Endothelial cell of umbilical vein (primary cell): Measurements from ENCODE around the gene NR2F2.

DNA sequence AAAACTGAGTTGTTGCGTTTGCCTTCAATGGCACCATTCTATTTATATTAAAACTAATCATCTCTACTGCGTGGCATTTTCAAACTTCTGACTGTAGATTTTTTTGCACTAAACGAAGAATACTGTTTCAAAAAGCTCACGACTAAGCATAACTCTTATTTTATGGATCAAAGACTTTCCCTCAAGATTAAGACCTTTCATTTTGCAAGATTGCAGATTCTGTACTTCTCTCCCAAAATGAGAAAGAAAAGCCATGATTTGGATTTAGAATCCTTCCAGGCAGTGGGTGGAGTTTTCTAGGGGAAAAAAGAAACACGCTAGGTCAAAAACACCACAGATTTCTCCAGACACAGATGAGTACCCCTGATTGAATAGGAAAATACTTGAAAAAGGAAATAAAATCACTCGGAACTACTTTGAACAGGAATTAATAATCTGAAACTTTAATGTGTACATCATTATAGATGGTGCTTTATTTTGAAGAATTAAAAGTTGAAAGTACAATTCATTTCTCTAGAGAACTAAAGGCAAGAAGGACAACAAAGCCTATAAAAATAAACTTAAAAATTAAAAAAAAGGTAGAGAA, 617.1 kb upstream of the NR2F2 start:
- PRO-cap: no peak
CAGE:
- cytosol, long polyA minus RNA: no peak
- cytosol, long polyA plus RNA: no peak
- long polyA plus RNA: no peak
- nucleus, long polyA minus RNA: no peak
- nucleus, long polyA plus RNA: no peak

- PRO-cap: no peak
CAGE:
- cytosol, long polyA minus RNA: no peak
- cytosol, long polyA plus RNA: no peak
- long polyA plus RNA: no peak
- nucleus, long polyA minus RNA: no peak
- nucleus, long polyA plus RNA: no peak
Observed at GRCh38 chr15:95845800-95846663, 484.5 kb upstream of the NR2F2 start.

DNA sequence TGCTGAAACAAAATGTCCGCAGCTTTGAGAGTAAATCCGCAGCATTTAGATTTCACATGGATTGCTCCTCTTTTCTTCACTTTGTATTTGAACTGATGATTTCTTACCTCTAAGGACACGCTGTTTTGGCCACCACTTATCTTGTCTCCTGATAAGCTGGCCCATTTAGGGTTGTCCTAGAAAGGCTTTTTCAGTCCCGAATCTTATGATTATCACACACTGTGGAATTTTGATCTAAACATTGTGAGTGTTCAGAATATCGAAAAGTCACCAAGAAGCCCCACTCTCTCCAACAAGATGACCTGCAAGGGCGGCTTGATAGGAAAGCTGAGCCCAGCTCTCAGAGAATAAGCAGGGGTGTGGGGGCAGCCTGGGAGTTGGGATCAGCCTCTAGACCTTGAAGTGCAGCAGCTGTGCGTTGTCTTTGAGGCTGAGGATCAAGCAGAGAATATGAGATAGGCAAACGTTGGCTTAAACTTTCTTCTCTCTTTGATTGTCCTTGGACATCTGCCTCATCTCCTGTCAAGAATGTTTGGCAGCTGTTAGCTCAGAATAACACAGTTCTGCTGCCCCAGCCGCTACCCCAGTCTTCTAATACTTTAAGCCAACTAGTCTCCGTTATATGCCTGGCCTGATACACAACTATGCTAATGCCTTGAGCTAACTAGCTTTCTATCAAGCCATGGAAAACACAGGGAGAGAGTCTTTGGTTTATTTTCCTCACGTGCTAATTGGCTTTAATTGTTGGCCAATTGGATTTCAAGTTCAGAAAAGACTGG, 399.6 kb upstream of the NR2F2 start:
- PRO-cap: no peak
CAGE:
- cytosol, long polyA minus RNA: no peak
- cytosol, long polyA plus RNA: no peak
- long polyA plus RNA: no peak
- nucleus, long polyA minus RNA: no peak
- nucleus, long polyA plus RNA: no peak

DNA sequence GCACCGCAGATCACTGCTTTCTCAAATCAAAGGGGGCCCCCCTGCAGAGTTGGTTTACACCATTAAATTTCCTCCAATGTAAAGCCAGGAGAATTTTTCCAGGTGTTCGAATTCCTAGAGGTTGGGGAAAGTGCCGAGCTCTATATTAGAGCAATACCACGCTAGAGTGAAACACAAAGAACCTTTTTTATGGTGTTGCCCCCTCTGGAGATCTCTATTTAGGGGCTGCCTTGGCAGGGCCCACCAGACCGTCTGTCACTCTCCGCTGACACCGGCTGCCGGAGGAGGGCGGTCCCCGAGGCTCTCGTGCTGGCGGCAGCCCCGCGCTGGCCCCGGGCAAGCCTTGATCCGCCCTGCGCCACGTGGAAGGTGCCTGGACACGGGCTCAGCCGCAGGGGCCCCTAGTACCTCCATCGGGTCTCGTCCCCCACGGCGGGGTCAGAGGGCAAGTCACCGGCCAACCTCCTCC, 277.8 kb upstream of the NR2F2 start:
- PRO-cap: no peak
CAGE:
- cytosol, long polyA minus RNA: no peak
- cytosol, long polyA plus RNA: no peak
- long polyA plus RNA: no peak
- nucleus, long polyA minus RNA: no peak
- nucleus, long polyA plus RNA: no peak

DNA sequence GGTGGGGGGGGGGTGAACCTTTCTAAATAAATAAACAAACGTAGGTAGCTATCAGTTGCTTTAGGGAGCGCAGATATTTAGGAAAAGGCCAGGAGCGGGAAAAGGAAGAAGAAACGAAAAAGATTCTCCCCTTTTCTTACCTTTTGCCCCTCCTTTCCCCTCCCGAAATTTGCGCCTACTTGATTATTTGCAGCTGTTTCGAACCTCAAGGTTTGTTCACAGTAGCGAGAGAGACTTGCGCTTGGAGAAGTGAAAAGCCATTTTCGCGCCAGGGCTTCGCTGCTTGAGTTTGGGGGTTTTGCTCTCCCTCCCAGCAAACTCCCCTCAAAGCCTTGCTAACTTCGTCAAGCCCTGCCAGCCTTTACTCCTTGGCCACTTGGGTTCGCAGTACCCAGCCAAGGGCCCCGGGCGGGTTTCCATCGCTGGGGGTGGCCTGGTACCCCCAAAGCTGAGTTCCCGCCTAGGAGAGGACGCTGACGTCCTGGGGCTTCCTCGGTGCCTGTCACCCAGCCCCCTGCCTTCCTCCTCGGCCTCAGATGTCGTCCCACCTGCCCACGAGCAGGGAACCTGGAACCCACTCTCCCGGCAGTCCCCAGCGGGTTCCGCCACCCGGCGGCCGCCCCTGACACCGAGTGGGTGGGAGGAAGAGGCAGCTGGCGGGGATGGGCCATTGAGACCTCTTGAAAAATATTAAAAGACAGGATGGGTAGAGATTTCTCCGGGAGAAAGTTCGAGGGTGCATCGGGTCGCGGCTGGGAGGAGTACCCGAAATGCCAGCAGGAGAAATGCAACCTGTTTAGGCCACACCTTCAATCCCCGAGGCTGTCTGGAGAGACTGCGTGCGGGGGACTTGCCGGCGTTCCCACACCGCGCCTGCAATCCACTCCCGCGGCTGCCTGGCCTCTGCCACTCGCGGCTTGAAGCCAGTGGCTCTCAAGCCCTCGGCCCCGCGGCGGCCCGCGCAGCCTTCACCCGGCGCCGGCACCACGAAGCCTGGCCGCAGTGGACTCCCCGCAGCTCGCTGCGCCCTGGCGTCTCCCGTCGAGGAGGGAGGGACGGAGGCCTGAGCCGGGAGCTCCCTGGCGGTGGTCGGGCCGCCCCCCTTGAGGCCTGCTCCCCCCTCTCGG, 8.9 kb upstream of the NR2F2 start:
- PRO-cap: unidirectional peak, plus-strand start at position 219 of the sequence; unidirectional peak, plus-strand start at position 261 of the sequence; bidirectional peak, plus-strand start at position 588 of the sequence, minus-strand start at position 634 of the sequence; bidirectional peak, plus-strand start at position 812 of the sequence, minus-strand start at position 771 of the sequence; bidirectional peak, plus-strand start at position 1,034 of the sequence, minus-strand start at position 1,010 of the sequence
CAGE:
- cytosol, long polyA minus RNA: no peak
- cytosol, long polyA plus RNA: no peak
- long polyA plus RNA: no peak
- nucleus, long polyA minus RNA: no peak
- nucleus, long polyA plus RNA: no peak

DNA sequence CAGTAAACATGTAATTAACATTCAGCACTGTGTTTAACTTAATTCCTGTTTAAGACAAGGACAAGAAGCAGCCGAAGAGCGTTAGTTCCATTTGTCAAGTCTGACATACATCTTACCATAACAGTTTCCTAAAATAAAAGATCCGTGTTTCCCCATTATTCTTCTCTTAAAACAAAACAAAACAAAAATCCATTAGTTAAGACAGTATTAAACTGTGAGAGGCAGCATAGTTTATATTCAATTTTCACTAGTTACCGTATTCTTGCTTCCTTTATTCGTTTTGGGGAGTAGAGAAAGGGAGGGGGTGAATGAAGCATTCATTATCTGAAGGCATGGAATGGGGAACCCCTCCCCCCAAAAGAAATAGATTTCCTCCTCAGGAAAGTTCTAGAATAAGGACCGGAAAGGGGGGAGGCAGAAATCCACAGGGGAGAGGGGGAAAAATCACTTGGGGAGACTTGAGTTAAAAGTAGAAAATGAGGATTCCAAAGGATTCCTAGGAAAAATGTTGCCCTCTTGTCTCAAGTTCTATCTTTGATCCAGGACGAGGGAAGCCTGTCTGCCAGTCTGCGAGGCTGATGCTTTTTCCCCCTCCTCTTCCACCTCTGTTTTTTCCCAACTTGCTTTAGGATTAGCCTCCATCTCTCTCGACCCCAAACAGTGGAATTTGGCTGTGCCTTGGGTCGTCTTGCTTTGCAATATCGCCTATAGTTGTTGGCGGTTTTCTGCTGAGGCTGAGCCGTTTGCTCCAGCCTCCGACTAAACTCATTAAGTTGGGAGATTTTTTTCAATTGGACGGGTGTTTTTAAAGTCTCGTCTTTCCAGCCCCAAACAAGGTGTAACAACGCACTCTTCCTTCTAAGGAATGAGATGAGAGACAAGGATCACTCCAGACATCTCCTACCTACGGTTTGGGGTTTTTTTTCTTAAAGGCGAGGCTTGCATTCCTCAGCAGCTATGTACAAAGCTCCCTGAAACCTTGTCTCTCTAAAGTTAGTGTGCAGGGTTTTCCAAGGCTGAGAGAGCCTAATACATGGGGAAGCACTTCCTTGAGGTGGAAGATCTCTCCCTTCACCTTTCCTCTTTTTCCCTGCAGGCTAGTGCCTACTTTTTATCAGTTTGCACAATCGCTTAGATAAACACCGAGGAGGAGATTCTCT, 5.1 kb upstream of the NR2F2 start:
- PRO-cap: unidirectional peak, plus-strand start at position 41 of the sequence; bidirectional peak, plus-strand start at position 707 of the sequence, minus-strand start at position 557 of the sequence; bidirectional peak, plus-strand start outside the sequence, minus-strand start at position 867 of the sequence
CAGE:
- cytosol, long polyA minus RNA: no peak
- cytosol, long polyA plus RNA: start-site peak on the plus strand centred at position 843 of the sequence, 793 bp wide, 438 and 747 reads in 2 replicates
- long polyA plus RNA: start-site peak on the plus strand centred at position 841 of the sequence, 788 bp wide, 783 and 1,051 reads in 2 replicates
- nucleus, long polyA minus RNA: start-site peak on the plus strand centred at position 495 of the sequence, 97 bp wide, 108 reads
- nucleus, long polyA plus RNA: start-site peak on the minus strand centred at position 223 of the sequence, 301 bp wide, 61 and 46 reads in 2 replicates; start-site peak on the plus strand centred at position 881 of the sequence, 81 bp wide, 148 and 193 reads in 2 replicates; start-site peak on the plus strand centred at position 1,001 of the sequence, 38 bp wide, 73 and 87 reads in 2 replicates

GRCh38 chr15:96330425-96331190, at the start of gene NR2F2:
NR2F2 (plus strand) TSS chr15:96330700.
- PRO-cap: bidirectional peak, plus-strand start at chr15:96330796, minus-strand start at chr15:96330553
CAGE:
- cytosol, long polyA minus RNA: start-site peak on the plus strand at chr15:96330757-96330793, 348 reads
- cytosol, long polyA plus RNA: start-site peak on the plus strand at chr15:96330638-96330803, 419 and 974 reads in 2 replicates
- long polyA plus RNA: start-site peak on the plus strand at chr15:96330640-96330843, 678 and 877 reads in 2 replicates; start-site peak on the minus strand at chr15:96330935-96331271, 8 and 6 reads in 2 replicates
- nucleus, long polyA minus RNA: start-site peak on the plus strand at chr15:96330671-96330800, 794 reads
- nucleus, long polyA plus RNA: start-site peak on the plus strand at chr15:96330669-96330797, 524 and 650 reads in 2 replicates

GRCh38 chr15:96888642-96889040, 558.1 kb downstream of the NR2F2 start:
- PRO-cap: no peak
CAGE:
- cytosol, long polyA minus RNA: no peak
- cytosol, long polyA plus RNA: no peak
- long polyA plus RNA: no peak
- nucleus, long polyA minus RNA: no peak
- nucleus, long polyA plus RNA: no peak

DNA sequence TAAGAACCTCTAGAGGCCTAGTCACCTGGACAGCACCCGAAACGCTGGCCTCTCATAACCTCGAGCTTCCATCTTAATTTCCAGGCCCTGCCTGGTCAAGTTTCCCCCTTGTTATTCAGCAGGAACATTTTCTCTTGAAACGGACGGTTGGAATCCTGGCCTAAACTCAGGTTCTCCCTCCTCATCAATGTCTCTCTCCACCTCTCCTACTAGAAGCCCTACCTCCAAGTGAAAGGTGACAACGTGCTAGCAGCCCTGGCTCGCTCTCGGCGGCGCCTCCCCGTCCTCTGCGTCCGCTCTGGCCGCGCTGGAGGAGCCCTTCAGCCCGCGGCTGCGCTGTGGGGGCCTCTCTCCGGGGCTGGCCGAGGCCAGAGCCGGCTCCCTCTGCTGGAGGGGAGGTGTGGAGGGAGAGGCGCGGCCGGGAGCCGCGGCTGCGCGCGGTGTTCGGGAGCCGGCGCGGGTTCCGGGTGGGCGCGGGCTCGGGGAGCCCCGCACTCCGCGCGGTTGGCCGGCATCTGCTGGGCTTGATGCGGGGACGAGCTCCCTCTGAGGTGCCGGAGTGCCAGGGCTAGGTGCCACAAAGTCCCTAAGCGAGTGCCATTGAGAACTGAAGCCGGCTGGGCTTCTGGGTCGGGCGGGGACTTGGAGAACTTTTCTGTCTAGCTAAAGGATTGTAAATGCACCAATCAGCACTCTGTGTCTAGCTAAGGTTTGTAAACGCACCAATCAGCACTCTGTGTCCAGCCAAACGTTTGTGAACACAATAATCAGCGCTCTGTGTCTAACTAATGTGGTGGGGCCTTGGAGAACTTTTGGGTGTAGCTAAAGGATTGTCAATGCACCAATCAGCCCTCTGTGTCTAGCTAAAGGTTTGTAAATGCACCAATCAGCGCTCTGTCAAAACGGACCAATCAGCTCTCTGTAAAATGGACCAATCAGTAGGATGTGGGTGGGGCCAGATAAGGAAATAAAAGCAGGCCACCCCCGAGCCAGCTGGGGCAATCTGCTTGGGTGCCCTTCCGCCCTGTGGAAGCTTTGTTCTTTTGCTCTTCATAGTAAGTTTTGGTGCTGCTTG, 84.8 kb upstream of the ARRDC4 start:
- PRO-cap: no peak
CAGE:
- cytosol, long polyA minus RNA: no peak
- cytosol, long polyA plus RNA: no peak
- long polyA plus RNA: no peak
- nucleus, long polyA minus RNA: no peak
- nucleus, long polyA plus RNA: no peak

GRCh38 chr15:97947381-97947732, 13.1 kb upstream of the ARRDC4 start:
- PRO-cap: no peak
CAGE:
- cytosol, long polyA minus RNA: no peak
- cytosol, long polyA plus RNA: no peak
- long polyA plus RNA: no peak
- nucleus, long polyA minus RNA: no peak
- nucleus, long polyA plus RNA: no peak

DNA sequence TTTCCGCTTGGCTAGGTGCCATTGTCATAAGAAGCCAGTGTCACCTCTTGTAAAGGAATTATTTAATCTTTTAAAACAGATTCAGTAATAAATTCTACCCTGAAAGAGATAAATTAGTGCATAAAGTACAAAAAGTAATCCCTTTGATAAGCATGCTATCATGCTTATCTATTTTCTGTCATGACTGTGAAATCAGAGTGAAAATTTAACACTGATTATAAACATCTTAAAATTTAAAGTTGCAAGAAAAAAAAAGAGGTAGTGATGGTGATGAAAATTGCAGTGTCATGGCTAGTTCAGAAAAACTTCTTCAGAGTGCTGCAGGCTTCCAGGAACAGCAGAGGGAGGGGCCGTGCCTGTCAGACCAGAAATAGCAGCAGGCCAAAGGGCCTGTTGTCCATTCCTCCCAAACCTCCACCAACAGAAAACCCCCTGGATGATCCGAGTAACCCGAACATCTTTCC, 115.9 kb downstream of the ARRDC4 start:
- PRO-cap: no peak
CAGE:
- cytosol, long polyA minus RNA: no peak
- cytosol, long polyA plus RNA: no peak
- long polyA plus RNA: no peak
- nucleus, long polyA minus RNA: no peak
- nucleus, long polyA plus RNA: no peak

GRCh38 chr15:98103507-98103838, 143.0 kb downstream of the ARRDC4 start:
- PRO-cap: no peak
CAGE:
- cytosol, long polyA minus RNA: no peak
- cytosol, long polyA plus RNA: no peak
- long polyA plus RNA: no peak
- nucleus, long polyA minus RNA: no peak
- nucleus, long polyA plus RNA: no peak

DNA sequence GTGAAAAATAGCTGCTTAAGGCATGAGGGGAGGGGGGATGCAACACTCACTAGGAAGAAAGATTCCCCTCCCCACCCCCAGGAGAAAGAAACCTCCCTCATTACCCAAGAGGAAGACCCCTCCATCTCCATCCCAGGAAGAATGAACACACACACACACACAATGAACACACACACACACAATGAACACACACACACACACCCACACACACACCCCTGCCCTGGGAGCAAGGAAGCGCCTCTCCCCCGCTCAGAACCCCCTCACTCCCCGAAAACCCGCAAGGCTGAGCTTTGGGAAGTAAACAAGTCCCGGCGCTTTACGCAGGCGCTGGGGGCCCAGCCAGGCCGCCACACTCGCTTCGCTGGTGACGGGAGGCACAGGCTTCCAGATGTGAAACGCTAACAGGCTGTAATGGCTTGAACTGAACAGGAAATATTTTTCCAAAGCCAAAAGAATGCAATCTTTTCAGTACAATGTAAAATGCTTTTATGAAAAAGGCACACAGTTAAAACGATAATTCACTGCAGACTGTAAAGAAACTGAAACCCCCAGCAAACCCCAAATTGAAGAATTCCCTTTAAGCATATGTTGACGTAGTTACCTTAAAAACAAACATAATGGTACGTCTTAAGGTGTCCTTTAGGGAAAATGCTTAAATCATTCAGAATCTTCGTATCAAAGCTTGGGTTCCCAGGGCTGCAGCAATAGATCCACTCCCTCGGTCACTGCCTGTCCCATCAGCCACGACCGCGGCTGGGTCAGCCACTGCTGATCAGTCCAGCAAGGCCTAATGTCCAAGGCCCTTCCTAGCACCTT, 122.6 kb upstream of the IGF1R start:
- PRO-cap: no peak
CAGE:
- cytosol, long polyA minus RNA: no peak
- cytosol, long polyA plus RNA: no peak
- long polyA plus RNA: no peak
- nucleus, long polyA minus RNA: no peak
- nucleus, long polyA plus RNA: no peak

DNA sequence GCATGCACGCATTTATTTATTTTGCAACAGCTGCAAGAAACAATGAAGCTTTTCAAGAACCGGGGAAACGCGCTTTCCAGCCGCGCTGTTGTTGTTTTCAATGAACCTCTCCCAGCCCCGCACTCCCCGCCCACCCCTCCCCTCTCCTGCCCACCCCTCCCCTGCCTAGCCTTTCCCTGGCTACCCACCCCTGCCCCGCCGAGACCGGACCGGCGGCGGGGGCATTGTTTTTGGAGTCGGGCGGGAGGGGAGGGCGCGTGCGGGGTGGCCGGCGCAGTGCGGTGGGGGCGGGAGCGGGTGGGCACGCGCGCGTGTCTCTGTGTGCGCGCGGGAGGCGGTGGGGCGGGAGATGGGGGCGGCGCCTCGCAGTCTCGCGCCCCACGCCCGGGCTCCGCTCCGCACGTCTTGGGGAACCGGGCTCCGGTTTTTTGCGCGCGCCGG, 325 bp upstream of the IGF1R start:
- PRO-cap: bidirectional peak, plus-strand start outside the sequence, minus-strand start at position 102 of the sequence
CAGE:
- cytosol, long polyA minus RNA: no peak
- cytosol, long polyA plus RNA: no peak
- long polyA plus RNA: no peak
- nucleus, long polyA minus RNA: no peak
- nucleus, long polyA plus RNA: no peak

- PRO-cap: no peak
CAGE:
- cytosol, long polyA minus RNA: no peak
- cytosol, long polyA plus RNA: no peak
- long polyA plus RNA: no peak
- nucleus, long polyA minus RNA: start-site peak on the plus strand at chr15:98652213-98652256, 26 reads
- nucleus, long polyA plus RNA: no peak
Observed at GRCh38 chr15:98651565-98652532, 3.5 kb downstream of the IGF1R start.

DNA sequence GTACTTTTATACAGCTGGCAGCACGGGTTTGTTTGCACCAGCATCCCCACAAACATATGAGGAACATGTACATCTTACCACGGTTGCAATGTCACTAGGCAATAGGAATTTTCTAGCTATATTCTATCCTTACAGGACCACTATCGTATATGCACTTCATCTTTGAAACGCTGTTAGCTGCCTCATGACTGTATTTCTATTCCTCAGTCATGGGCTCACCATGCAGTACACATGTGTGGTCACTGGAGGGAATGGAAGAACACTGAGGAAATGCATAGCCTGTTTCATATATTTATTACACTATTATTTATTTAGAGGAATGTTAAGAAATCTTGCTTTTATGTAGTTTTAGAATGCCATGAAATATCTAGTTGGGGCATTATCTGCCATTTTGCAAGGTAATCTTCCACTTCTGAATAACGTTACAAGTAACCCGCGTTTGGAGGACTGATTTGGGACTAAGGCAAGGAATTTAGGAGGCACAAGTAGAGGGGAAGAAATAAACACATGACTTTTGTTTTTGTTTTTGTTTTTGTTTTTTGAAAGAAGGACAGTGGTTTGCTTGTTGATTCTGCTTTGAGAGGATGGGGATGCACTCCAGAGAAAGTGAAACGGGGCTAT, 155.7 kb downstream of the IGF1R start:
- PRO-cap: no peak
CAGE:
- cytosol, long polyA minus RNA: no peak
- cytosol, long polyA plus RNA: no peak
- long polyA plus RNA: no peak
- nucleus, long polyA minus RNA: no peak
- nucleus, long polyA plus RNA: no peak

DNA sequence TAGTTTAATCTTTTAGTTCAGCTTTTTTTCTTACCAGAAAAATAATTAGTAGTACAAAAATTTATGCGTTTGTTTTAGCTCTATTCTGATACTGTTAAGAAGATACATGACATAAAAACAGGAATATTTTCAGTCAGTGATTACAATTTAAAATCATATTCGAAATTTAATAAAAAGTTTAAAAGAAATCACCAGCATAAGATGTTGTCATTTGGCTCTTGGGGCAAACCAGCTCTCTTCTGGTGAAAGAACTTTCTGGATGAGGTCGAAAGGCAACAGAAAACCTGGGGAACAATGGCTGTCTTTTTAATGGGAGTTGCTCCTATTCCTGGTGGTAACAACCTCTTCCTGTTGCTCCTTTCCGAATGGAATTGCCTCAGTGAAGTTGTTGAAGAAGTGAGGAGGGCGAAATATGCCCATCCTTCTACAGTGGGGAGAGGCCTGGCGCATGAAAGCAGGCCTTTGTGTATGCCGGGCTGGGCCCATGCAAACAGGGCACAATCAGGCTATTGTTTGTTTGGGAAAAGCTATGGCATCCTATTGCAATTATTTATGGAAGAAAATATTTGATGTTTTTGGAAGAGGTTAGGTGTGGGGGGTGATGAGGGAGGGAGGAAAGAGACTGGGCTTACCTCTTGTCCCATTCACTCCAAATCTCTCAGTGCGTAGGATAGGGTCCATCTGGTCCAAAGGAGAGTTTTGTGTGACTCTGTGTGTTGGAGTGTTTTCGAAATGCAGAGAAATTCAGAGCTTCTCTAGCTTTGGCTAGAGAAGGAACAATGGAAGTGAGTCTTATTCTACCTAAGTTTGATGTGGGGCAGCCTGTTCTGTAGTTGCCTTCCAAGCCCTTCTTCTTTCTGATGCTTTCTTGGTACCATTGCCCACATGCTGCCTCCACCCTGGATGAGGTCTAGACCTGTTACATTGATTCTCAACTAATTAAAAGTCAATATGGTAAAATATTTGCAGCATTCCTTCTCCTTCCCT, 166.9 kb downstream of the IGF1R start:
- PRO-cap: no peak
CAGE:
- cytosol, long polyA minus RNA: no peak
- cytosol, long polyA plus RNA: no peak
- long polyA plus RNA: no peak
- nucleus, long polyA minus RNA: no peak
- nucleus, long polyA plus RNA: no peak

- PRO-cap: no peak
CAGE:
- cytosol, long polyA minus RNA: no peak
- cytosol, long polyA plus RNA: no peak
- long polyA plus RNA: no peak
- nucleus, long polyA minus RNA: no peak
- nucleus, long polyA plus RNA: no peak
Observed at GRCh38 chr15:99009800-99010038, 2.1 kb upstream of the PGPEP1L start.

DNA sequence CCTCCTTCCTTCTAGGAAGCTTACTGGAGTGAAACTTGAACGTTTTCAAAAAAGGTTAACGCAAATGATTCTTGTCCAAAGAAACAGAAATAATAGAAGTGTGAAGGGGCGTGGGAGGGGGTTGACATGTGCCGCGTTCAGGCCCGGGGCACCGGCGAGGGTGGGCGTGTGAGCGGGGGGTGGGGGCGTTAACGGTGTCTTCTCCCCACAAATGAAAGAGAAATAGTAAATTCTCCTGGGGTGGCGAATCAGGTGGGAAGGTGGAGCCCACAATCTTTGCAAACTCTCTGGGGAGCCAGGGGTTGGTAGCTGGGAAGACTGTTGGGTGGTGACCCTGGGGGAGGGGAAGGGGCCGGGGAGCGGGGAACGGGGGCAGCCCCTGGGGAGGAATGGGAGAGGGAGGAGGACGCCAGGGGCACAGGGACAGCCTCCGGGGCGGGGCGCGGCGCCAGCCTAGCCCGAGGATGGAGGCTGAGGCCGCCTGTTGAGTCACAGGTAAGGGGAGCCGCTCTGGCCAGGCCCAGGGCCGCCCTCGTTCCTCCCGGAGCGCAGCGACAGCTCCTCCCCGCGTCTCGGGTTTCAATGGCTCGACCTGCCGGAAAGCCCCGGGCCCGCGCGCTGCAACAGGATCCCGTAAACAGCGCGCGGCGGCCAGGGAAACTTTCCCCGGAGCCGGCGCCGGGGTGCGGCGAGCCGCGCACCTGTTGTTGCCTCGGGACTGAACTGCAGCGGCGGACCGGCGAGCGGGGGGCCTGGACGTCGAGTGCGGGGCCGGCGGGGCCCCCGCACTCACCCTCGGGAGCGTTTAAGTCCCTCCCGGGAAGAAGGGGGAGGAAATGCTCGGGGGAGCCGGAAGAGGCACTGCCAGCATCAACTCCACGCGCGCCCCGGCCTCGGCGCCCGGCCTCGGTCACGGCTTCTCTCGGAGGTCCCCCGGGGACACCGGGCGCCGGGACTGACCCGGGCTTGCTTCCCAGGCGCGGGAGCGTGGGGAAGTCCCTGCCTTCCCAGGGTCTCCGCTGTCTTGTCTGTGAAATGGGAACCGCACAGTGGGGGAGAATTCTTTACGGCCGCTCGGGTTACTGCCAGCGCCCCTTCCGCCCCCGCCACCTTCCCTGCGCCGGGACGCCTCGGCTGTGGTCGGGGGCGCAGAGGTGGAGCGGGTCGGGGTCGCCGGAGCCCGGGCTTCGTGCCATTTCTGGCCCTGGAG, 7.1 kb upstream of the PGPEP1L start:
- PRO-cap: no peak
CAGE:
- cytosol, long polyA minus RNA: no peak
- cytosol, long polyA plus RNA: no peak
- long polyA plus RNA: no peak
- nucleus, long polyA minus RNA: no peak
- nucleus, long polyA plus RNA: no peak

DNA sequence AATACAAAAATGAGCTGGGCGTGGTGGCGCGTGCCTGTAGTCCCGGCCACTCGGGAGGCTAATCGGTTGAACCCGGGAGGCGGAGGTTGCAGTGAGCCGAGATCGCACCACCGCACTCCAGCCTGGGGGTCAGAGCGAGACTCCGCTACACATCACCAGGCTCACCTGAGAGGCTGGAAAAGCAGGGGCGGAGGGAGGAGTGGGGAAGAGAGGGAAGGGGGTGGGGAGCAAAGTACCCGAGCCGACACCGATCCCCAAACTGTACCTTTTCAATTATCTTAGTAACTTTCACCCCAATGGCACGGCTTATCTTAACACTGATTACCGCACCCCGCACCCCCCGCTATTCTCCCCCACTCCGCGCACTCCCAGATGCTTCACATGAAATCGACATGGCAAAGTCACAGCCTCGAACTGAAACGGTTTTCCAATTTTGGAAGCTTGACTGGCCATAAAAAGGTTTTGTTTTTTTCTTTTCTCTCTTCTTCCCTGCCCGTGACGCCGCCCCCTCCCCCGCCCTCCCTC, 46.4 kb upstream of the SYNM start:
- PRO-cap: no peak
CAGE:
- cytosol, long polyA minus RNA: no peak
- cytosol, long polyA plus RNA: no peak
- long polyA plus RNA: no peak
- nucleus, long polyA minus RNA: no peak
- nucleus, long polyA plus RNA: no peak